Daoy (cell line): ENCODE measurements around the genes DYNLRB1 and SPAG4.

DNA sequence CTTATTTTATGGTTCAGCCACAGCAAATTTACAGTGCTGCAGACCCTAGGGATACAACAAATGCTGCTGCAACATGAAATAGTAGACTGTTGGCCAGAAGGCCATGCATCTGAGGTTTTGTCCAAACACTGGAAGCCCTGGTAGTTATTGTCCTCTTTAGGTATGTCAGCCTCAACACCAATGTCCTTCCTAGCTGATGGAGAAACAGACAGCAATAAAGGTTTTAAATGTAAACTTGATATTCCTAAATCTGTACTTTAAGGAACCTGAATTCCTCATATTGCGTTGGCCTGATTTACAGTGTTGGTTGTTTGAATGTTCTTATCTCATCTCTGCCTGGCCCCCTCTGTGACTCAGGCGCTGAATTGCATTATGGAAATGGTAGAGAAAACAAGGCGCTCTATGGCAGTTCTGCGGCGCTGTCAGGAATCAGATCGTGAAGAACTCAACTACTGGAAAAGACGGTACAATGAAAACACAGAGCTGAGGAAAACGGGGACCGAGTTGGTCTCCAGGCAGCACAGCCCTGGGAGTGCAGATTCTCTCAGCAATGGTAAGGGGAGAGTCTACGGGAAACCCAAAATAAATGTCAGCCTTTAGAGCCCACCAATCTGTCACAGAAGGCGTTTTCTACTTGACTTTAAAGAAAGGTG lies 32.6 kb upstream of the C20orf144 start:
- RAMPAGE, long total RNA = no peak

- RAMPAGE, long total RNA = no peak
Observed at GRCh38 chr20:33653987-33654879, 7.9 kb upstream of the C20orf144 start.

DNA sequence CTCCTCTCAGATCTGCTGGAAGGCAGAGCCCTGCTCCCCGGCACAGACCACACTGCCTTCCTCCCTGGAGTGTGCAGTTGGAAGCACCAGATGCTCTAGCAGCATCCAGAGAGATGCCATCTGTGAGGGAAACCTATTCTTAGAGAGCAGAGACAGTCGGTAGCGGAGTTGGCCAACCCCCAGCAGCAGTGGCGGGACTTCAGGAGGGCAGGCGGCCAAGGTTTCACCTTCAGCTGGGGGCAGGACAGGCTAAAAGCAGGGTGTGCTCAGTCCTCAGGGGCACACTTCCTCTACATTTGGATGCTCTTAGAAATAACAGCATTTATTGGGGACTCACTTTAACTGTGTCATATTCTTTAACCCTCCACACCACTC lies 16.8 kb upstream of the E2F1 start:
- RAMPAGE, long total RNA = no peak

- RAMPAGE, long total RNA = no peak
Observed at GRCh38 chr20:34082140-34082651, 29.8 kb downstream of the EIF2S2 start.

DNA sequence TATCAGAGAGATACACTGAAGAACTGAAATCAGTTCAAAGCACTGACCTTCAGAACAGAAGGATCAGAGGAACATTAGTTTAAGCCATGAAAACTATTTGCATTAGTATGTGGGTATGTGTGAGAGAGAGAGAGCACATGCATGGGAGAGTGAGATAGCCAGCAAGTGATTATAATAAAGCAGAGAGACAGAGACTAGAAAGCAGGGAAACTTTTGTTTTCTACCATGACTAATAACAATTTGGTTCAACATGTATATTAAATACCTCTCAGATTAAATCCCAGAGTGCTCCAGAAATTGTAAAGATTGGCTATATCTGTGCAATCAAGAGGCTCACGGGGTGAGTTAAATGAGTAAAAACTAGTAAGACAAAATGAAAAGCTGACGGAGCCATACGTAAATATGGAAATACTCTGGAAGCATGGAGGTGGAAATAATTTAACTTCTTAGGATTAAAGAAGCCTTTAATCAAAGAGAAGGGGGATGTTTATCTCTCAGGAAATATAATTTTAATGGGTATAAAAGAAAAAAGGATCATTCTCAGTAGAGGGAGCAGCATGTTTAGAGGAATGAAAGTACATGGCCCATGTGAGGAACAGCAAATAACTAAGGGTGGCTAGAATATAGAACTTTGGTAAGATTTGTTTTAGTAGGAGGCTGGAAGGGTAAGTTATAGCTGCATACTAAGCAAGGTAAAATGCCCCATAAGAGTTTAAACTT lies 40.4 kb downstream of the ITCH start:
- RAMPAGE, long total RNA = no peak

GRCh38 chr20:34458633-34459358 lies 57.4 kb upstream of the DYNLRB1 start:
- RAMPAGE, long total RNA = no peak

DNA sequence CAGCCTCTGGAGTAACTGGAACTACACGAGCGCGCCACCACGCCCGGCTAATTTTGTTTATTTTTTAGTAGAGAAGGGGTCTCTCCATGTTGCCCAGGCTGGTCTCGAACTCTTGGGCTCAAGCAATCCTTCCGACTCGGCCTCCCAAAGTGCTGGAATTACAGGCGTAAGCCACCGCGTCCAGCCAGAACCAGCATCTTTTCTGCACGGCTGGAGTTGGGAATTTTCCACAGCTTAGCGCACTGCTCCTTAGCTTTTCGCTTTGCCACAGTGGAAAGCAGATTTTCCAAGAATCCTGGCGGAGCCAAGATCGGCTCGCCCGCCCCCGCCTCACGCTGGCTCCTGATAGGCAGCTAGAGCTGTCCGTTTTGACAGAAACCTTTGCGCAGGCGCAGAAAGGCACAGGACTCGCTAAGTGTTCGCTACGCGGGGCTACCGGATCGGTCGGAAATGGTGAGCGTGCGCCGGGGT lies at the start of gene DYNLRB1:
TSS of gene DYNLRB1 (plus strand) at position 414 of the 471 bp plus-strand sequence.
- RAMPAGE, long total RNA = start-site peak on the plus strand centred at position 409 of the sequence, 53 bp wide, 23 and 56 reads in 2 replicates

DNA sequence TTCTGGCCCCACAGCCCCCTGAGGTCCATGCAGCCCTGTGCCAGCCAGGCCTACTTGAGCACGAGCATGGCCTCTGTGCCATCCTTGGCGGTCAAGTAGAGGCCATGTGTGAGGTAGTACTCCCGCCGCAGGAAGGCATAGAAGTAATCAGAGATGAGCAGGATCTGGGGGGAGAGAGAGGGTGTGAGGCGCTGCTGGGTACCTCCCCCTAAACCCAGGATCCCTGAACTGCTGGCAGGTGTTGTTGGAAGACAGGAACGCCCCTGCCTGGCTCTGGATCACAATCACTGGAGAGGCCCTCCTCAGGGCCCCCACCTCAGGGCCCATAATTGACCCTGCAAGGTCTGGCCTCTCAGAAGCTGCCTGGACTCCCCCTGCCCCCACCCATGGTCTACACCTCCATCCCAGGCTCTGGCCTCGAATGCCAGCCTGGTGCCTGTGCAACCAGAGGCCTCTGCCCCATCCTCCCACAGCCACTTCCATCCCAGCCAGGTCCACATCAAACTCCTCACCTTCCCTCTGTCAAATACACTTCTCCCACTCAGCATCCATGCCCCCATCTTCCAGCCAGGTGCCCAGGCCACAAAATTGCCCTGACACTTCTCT lies 2.4 kb downstream of the MAP1LC3A start:
- RAMPAGE, long total RNA = no peak

- RAMPAGE, long total RNA = no peak
Observed at GRCh38 chr20:34706852-34707113, 2.6 kb downstream of the TP53INP2 start.

DNA sequence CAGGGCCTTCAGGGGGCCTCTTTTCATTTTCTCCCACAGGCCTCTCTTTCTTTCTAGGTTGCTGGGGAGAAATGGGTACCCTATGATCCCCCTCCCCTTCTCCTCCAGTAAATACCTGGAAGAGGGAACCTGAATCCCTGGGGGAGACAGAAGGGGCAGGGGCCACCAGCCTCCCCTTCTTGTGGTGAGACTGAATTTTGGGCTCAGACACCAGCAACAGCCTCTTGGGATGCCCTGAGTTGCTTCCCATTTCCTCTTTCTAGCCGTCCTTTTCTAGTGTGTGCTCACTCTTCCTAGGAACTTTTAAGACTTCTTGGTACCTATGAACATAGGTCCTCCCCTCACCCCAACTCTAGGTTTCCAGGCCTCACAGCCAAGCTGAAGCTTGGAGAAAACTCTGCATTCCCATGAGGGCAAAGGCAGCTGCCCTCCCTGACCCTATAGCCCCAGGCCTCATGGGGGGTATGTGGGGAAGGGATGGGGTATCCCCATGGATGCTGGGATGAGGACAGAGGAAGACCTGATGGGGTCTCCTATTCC lies 7.5 kb downstream of the TP53INP2 start:
- RAMPAGE, long total RNA = no peak

GRCh38 chr20:34978359-34978948 lies 22.8 kb downstream of the MYH7B start:
- RAMPAGE, long total RNA = no peak

GRCh38 chr20:35305566-35306205 lies 13.5 kb upstream of the FAM83C start:
- RAMPAGE, long total RNA = no peak

GRCh38 chr20:35490323-35491384 lies 35.3 kb downstream of the CEP250 start:
- RAMPAGE, long total RNA = no peak

GRCh38 chr20:35502097-35502918 lies 27.1 kb downstream of the C20orf173 start:
- RAMPAGE, long total RNA = no peak

GRCh38 chr20:35615472-35616348 lies at the start of gene SPAG4:
TSS of gene SPAG4 (plus strand) at chr20:35615829.
- RAMPAGE, long total RNA = no peak

DNA sequence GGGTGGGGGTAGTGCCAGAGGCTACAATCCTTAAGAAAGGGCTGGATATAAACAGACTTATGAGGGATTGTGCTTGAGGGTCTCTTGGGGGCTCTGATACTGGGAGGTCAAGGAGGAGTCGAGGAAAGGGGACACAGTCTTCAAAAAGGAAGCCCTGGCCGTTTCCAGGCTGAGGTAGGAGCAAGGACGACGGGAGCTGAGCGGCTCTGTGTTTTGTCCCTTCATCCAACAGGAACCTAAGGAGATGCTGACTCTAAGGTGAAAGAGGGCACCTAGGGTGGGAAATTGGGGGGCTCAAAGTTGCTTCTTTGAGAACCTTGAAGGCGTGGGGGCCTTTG lies 2.6 kb downstream of the SPAG4 start:
- RAMPAGE, long total RNA = no peak

DNA sequence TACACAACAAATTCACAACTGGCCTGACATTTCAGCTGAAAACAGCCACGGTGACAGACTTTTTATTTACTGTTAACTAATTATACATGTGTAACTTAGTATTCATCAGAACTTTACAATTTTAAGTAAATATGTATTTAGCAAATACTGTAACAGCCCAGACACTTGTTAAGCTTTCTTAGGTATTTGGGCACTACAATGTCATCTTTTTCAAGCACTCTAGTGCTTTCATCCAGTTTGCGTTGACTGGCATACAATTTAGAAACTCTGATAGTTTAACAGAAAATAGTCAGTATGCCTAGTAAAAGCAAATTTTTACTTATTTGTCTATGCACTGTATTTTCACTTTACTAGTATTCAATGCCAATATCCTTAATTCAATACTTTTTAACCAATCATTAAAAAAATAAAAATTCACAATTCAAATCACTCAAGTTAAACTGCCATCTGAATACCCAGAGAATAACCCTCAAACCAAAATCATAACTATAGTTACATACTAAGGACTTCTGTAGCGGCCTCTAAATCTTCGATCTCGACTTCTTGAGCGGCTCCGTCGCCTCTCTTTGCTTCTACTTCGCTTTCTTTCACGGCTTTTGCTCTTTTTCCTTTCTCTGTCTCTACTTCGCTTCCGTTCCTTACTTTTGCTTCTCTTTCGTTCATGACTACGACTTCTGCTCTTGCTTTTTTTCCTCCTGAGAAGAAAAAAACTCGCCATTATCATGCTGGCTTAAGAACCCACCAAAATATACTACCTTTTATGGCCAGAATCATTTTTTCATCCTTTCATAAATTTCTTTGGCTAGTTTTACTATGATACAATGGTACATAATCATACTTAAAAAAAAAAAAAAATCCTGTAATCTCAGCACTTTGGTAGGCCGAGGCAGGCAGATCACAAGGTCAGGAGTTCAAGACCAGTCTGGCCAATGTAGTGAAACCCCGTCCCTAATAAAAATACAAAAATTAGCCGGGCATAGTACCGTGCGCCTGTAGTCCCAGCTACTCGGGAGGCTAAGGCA lies 10.3 kb downstream of the RBM39 start:
- RAMPAGE, long total RNA = no peak

DNA sequence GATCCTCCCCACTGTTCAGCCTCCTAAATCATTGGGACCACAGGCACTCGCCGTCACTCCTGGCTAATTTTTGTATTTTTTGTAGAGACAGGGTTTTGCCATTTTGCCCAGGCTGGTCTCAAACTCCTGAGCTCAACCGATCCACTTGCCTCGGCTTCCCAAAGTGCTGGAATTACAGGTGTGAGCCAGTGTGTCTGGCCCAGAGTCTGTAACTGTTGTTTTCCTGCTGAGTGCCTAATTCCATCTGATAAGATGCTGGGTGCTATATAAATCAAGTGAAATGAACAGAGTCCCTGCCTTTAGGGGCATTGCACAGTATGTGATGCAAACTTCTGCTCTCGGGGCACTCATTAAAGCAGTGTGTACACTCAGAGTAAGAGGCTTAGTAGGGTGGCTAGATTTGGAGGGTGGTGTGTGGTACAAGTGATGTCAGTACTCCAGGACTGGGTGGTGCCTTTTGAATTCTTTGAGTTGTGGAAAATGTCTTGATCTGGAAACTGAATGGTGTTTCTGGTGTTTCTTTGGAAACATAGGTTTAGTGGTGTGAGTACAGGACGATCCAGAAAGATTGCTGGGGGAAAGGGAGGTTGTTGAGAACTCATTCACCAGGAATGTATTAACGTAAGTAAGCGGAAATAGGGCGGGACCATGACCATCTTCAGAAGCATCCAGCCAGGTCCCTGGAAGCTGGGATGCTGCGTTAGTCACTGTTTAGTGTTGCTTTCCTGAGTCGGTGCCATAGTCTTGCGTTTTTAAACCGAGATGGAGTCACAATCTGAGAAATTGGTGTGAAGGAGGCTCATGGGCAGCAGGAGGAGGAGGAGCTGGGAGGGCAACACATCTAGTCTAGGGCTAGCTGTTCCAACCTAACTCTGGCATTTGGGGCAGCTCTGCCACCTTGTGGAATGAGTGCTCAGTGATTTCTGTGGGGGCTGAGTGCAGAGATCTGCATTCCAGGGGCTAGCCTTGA lies 70.5 kb downstream of the SCAND1 start:
- RAMPAGE, long total RNA = no peak

GRCh38 chr20:36046094-36046958 lies 77.9 kb downstream of the CNBD2 start:
- RAMPAGE, long total RNA = no peak

DNA sequence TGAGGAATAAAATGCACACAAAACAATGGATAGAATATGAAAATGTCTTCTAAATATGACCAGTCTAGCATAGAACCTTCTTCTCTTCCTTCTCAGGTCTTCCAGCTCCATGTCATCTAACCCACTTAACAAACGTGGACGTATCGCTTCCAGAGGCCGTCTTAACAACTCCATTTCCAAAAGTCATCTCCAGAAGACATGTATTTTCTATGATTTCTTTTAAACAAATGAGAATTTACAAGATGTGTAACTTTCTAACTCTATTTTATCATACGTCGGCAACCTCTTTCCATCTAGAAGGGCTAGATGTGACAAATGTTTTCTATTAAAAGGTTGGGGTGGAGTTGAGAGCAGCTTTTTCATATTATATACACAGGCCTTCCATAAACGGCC lies 81.4 kb downstream of the CNBD2 start:
- RAMPAGE, long total RNA = no peak